CD14-positive monocyte (primary cell): ENCODE measurements around the genes TSSK1B and SEMA6A.

GRCh38 chr5:113103909-113104503 is 127.4 kb downstream of the DCP2 start:
- CAGE, long polyA plus RNA = no peak

- CAGE, long polyA plus RNA = no peak
Measured at GRCh38 chr5:113149696-113150613, 173.4 kb downstream of the DCP2 start.

DNA sequence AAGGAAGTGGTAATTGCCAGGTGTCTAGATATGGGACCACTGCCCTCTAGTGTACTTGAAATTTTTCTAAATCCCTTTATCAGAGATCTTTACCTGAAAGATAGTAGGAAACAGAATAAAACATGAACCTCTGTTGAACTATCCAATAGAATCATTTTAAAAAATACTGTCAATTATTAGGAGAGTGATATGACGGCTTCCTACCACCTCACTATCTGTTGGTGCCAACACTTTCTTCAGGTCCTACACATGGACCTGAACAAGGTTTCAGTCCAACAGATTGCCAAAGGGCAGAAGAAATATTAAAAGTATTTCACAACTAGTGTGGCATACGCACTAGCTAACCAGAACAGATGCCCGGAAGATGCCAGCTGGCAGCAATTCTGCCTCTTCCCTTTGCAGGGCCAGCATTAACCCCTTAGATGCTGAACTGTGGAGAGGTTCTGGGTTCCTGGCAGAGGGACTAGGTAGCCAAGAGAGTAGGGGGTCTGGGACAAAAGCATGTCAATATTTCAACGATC is 104.0 kb downstream of the TSSK1B start:
- CAGE, long polyA plus RNA = no peak

- CAGE, long polyA plus RNA = no peak
Measured at GRCh38 chr5:113434675-113435258, at the start of gene TSSK1B. Gene TSSK1B, minus strand, starts transcription at chr5:113434989.

GRCh38 chr5:114392962-114393357 is 31.1 kb downstream of the KCNN2 start:
- CAGE, long polyA plus RNA = no peak

DNA sequence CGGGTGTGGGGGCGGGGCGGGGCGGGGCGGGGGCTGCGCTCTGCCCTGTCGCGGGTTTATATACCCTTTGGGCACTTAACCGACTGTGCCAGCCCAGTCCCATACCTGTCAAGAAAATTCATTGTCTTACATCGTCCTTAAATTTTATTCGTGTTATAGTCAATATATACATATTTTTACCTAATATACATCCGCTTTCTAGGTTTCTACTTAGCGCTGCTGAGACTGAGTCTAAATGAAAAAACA is 351 bp upstream of the CCDC112 start:
- CAGE, long polyA plus RNA = no peak

GRCh38 chr5:115545277-115545885 is 806 bp upstream of the FEM1C start:
- CAGE, long polyA plus RNA = no peak

DNA sequence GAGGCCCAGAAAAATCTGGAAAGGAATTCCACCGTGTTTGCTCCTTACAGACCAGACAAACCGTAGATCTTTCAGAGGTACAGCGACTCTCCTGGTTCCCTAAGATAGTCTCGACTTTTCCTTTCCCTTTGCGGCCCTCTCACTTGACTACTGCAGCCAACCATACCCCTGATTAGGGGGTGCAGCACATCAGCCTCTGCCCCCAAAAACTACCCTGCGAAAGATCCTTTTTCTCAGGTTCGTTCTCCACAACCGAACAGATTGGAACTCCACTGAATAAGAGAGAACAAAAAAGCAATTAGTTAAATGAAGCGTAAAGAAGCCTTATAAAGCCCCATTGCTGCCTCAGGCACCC is 329 bp upstream of the TICAM2 start:
- CAGE, long polyA plus RNA = no peak

DNA sequence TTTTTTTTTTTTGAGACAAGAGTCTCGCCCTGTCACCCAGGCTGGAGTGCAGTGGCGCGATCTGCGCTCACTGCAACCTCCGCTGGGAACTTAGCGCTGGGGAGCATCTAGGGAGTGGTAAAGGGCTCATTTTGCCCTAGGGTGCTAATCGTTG is 346 bp upstream of the TMED7 start:
- CAGE, long polyA plus RNA = no peak

DNA sequence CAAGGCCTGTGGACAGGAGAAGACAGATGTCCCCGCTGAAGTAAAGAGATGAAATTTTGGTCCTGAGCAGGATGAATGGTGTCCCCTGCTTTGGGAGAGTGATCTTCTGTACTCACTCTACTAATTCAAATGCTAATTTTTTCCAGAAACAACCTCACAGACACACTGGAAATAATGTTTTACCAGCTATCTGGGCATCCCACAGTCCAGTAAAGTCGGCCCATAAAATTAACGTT is 69.0 kb upstream of the TMED7 start:
- CAGE, long polyA plus RNA = no peak

GRCh38 chr5:115977811-115978457 is 15.7 kb downstream of the LVRN start:
- CAGE, long polyA plus RNA = no peak

- CAGE, long polyA plus RNA = no peak
Measured at GRCh38 chr5:116168336-116168911, 83.6 kb downstream of the COMMD10 start.

DNA sequence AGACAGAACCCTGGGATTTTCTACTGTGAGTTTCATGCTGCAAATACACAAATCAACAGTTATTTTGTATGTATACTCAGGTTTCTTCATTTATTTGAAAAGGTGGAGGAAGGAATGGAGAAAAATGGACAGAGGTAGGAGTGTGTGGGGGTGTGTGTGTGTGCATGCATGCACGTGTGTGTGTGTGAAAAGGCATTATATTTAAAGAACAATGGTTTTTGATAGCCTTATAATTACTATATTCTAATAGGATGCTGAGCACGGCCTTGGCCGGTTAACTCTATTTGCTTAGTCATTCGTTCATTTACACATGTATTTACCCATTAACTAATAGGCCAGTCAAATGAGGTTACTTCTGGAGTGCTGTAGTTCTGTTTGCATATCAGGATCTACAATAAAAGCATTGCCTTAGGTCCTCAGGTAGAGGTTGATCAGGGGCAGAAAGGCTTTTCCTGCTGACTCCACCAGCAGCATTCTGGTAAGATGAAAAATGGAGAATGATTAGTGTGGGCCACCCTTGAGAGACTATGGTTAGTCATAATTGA is 218.9 kb downstream of the COMMD10 start:
- CAGE, long polyA plus RNA = no peak

GRCh38 chr5:116494262-116494687 is 80.3 kb downstream of the SEMA6A start:
- CAGE, long polyA plus RNA = no peak

- CAGE, long polyA plus RNA = no peak
Measured at GRCh38 chr5:116574747-116575235, at the start of gene SEMA6A. Gene SEMA6A, minus strand, starts transcription at chr5:116574823.

DNA sequence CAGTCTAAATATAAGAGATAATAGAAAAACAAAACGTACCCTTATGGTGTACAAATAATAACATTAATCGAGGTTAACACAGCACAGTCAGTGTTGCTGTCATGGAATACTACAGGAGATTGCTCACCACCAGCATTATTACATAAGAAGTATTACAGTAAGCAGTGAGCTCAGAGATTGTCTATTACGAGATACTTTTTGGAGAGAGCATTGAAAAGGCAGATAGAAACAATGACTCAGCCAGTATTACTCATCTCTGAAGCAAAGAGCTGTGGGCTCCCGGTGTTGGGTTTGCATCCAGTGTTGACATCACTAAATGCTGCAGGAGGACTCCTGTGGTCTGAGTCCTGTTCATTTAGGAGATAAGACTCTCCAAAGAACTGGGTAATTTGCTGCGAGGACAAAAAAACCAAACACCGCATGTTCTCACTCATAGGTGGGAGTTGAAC is 191.9 kb upstream of the SEMA6A start:
- CAGE, long polyA plus RNA = no peak

- CAGE, long polyA plus RNA = no peak
Measured at GRCh38 chr5:116777739-116778358, 203.2 kb upstream of the SEMA6A start.

GRCh38 chr5:116817921-116818214 is 243.2 kb upstream of the SEMA6A start:
- CAGE, long polyA plus RNA = no peak

DNA sequence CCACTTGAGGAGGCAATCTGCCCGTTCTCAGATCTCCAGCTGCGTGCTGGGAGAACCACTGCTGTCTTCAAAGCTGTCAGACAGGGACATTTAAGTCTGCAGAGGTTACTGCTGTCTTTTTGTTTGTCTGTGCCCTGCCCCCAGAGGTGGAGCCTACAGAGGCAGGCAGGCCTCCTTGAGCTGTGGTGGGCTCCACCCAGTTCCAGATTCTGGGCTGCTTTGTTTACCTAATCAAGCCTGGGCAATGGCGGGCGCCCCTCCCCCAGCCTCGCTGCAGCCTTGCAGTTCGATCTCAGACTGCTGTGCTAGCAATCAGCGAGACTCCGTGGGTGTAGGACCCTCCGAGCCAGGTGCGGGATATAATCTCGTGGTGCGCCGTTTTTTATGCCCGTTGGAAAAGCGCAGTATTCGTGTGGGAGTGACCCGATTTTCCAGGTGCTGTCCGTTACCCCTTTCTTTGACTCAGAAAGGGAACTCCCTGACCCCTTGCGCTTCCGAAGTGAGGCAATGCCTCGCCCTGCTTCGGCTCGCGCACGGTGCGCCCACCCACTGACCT is 958.4 kb upstream of the SEMA6A start:
- CAGE, long polyA plus RNA = no peak

- CAGE, long polyA plus RNA = no peak
Measured at GRCh38 chr5:118572827-118573026, 415.6 kb downstream of the DTWD2 start.